ENCODE results near the gene IFNGR1.

GRCh38 chr6:134170770-134171411 is 118.5 kb upstream of the SLC2A12 start:
- PRO-cap, result no peak
- RAMPAGE, long total RNA, 4 experiments, result no peak in any of the 4 experiments

DNA sequence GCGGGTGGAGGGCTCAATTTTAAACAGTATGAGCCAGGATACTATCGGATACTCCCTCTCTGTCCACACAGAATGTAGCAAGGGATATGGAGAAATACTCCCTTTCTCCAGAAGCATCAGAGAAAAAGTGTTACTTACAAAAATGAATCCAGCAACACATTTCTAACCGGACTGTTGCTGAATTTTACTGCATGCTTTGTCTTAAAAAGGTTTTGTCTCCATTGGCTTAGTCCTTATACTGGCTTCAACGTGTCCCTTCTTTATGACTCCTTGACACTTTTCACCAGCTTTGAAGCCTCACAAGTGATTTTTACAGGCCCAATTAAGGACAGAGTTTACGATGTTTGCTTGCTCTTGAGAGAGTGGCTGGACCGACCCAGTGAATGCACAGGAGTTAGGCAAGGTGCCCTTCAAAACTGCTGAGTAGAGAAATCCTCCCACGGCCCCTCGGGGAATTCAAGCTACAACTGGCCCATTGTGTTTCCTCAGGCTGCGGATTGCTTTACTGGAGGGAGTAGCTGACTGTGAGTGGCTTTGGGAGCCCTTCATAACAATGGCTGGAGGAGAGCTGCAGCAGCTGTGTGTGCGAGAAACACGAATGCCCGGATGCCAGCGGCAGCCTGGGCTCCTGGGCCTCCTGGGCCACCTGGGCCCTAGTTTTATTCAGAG is 50.1 kb downstream of the SGK1 start:
- PRO-cap, result no peak
- RAMPAGE, long total RNA, 4 experiments, result no peak in any of the 4 experiments

- PRO-cap, result unidirectional peak, minus-strand start at chr6:134345951
- RAMPAGE, long total RNA, 4 experiments, result no peak in any of the 4 experiments
Measured at GRCh38 chr6:134345689-134346257, 27.9 kb upstream of the SGK1 start.

GRCh38 chr6:134399718-134399955 is 81.7 kb upstream of the SGK1 start:
- PRO-cap, result no peak
- RAMPAGE, long total RNA, 4 experiments, result no peak in any of the 4 experiments

- PRO-cap, result unidirectional peak, plus-strand start at chr6:134517259; bidirectional peak, plus-strand start at chr6:134517596, minus-strand start at chr6:134517526
- RAMPAGE, long total RNA, 4 experiments, result no peak in any of the 4 experiments
Measured at GRCh38 chr6:134516949-134517744, 199.2 kb upstream of the SGK1 start.

- PRO-cap, result no peak
- RAMPAGE, long total RNA, 4 experiments, result no peak in any of the 4 experiments
Measured at GRCh38 chr6:134593812-134594202, 275.9 kb upstream of the SGK1 start.

GRCh38 chr6:134949524-134949965 is 356 bp downstream of the ALDH8A1 start:
- PRO-cap, result no peak
- RAMPAGE, long total RNA, 4 experiments, result no peak in any of the 4 experiments

DNA sequence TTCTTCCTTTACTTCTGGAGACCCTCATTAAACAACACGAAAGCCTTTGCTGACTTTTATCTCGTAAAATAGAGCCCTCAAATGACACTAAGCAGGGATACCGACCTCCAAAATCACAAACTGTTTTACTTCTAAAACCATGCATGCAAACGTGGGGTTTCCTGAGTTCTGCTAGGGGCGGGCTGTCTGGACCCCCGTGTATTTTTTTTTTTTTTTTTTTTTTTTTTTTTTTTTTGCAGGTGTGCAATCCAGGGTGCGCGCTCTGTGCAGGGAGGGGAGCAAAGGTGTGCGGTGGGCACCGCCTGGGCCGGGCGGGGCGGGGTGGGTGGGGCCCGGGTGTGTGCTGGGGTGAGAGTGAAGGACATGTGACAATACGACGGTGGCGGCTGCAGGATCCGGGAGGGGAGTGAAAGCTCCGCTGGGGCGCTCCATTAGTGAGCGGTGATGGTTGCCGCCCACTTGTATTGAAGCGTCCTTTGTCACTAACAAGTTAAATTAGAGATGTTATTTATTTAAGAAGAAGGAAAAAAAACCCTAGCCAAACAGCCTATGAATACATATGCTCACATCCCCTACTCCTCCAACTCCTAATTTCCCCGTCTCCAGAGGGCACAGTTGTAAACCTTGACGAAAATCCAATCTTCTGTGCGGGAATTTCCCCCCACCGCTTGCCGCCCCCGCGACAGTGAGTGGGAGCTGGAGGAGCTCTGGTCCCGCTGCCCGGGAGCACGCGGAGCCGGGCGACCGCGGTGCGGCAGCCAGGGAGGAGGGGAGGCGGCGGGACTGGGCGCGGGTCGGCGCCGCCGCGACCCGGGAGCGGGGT is 694 bp upstream of the MYB start:
- PRO-cap, result unidirectional peak, plus-strand start at position 371 of the sequence
- RAMPAGE, long total RNA, 4 experiments, result no peak in any of the 4 experiments

GRCh38 chr6:135189465-135190659 is 8.8 kb downstream of the MYB start:
- PRO-cap, result no peak
- RAMPAGE, long total RNA, 4 experiments, result no peak in any of the 4 experiments

- PRO-cap, result no peak
- RAMPAGE, long total RNA, 4 experiments, result no peak in any of the 4 experiments
Measured at GRCh38 chr6:135218250-135219216, 37.4 kb downstream of the MYB start.

- PRO-cap, result no peak
- RAMPAGE, long total RNA, 4 experiments, result no peak in any of the 4 experiments
Measured at GRCh38 chr6:135352290-135352745, 145.2 kb downstream of the AHI1 start.

DNA sequence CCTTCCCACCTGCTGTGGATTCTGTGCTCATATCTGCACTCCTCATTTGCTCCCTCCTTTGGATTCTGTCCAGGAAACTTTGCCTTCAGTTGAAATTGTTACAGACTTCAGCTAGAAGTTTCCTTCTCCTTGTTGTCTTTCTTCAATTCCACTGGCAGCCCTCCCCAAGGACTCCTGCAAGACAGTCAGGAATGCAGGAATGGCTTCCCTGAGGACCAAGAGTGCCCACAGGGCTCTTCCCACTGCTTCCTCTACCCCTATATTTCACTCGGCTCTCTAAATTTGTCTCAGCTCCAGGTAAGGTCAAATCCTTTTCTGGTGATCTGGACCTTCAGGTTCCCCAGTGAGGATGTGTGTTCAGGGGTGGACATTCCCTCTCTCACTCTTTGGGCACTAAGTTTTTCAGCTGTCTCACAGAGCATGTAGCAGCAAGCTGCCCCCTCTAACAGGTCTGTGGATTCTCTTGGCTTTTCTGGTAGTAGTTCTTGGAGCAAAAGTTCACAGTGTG is 128.6 kb downstream of the AHI1 start:
- PRO-cap, result no peak
- RAMPAGE, long total RNA, 4 experiments, result no peak in any of the 4 experiments

- PRO-cap, result no peak
- RAMPAGE, long total RNA, 4 experiments, result no peak in any of the 4 experiments
Measured at GRCh38 chr6:135830345-135830796, 21.1 kb upstream of the PDE7B start.

- PRO-cap, result no peak
- RAMPAGE, long total RNA, 4 experiments, result no peak in any of the 4 experiments
Measured at GRCh38 chr6:135921106-135921550, 69.6 kb downstream of the PDE7B start.

GRCh38 chr6:136067589-136068015 is 182.5 kb downstream of the MTFR2 start:
- PRO-cap, result no peak
- RAMPAGE, long total RNA, 4 experiments, result no peak in any of the 4 experiments

GRCh38 chr6:136095996-136096524 is 154.1 kb downstream of the MTFR2 start:
- PRO-cap, result unidirectional peak, minus-strand start at chr6:136096102
- RAMPAGE, long total RNA, 4 experiments, result no peak in any of the 4 experiments

GRCh38 chr6:136285068-136285654 is 4.5 kb downstream of the BCLAF1 start:
- PRO-cap, result no peak
- RAMPAGE, long total RNA, 4 experiments, result no peak in any of the 4 experiments

DNA sequence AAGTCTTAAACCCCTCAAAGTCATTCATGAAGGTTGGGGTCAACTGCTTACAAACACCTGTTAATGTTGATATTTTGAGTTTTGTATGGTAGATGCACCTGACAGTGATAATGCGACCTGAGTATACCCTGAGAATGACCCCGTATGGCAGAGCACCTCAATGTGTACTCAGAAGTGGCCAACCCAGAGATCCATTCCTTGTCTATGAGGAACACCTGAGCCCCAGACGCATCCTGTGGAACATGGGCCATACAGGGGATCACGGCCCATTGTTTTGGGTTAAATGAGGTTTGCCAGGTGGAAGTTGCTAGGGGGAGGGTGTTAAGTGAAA is 36.7 kb downstream of the MAP7 start:
- PRO-cap, result no peak
- RAMPAGE, long total RNA, 4 experiments, result no peak in any of the 4 experiments

- PRO-cap, result bidirectional peak, plus-strand start at chr6:136822963, minus-strand start at chr6:136822783
- RAMPAGE, long total RNA, 4 experiments, result no peak in any of the 4 experiments
Measured at GRCh38 chr6:136822652-136823290, 379 bp downstream of the PEX7 start.

DNA sequence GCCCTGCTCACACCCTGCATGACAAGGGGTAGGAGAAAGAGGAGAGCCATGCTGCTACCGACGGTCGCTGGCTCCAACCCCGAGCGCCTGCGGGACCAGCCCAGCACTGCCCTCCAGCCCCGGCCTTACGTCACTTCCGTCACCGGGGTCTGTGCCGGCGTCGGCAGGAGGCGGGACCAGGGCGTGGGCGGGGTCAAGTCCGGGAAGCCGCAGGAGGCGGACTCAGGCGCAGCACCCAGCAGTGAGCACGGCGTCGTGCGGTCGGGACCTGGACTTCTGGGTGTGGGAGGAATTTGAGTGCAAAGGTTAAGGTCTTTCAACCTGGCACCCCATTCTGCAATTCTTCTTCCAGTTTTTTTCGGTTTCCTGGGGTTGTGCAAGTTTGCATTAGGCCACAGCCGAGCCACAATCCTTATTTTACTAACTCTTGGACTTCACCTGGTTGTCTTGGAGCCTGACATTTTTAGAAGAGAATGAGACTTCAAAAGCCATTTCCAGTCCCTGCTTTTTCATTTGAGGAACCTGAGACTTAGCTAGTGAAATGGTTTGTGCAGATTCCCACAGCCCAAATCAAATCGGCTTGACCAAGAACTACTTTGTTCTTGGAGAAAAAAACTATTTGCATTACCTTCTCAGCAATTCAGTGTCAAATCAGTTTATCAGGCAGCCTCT is at the start of gene IFNGR1:
Gene IFNGR1, minus strand, starts transcription at position 108 of the 672 bp plus-strand sequence.
- PRO-cap, result bidirectional peak, plus-strand start at position 241 of the sequence, minus-strand start at position 108 of the sequence
- RAMPAGE, long total RNA, 4 experiments, result start-site peak on the minus strand in 3 of 4 experiments, centred at positions 92 to 104 of the sequence, 778 to 1,710 reads per replicate